Measurements from ENCODE around the gene ATF3.

DNA sequence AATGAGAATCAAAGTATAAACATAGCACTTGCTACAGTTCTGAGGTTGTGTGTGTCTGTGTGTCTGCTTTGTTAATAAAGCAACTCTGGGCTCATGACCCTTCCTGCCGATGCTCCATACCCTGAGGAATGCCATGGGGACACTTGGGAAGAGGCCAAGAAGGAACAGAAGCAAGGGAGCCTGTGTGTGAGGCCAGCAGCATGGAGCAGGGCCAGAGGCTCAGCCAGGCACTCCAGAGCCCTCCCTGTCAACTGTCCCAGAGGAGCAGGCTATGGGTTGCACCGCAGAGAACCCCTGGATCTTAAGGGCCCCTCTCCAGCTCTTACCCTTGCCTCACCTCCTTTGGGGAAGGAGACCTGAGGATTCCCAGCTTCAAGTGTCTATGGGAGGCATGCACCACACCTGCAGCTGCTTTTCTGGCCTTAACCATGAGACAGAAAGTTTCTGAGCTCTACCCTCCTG, 353.6 kb downstream of the HHAT start:
- PRO-cap = no peak

DNA sequence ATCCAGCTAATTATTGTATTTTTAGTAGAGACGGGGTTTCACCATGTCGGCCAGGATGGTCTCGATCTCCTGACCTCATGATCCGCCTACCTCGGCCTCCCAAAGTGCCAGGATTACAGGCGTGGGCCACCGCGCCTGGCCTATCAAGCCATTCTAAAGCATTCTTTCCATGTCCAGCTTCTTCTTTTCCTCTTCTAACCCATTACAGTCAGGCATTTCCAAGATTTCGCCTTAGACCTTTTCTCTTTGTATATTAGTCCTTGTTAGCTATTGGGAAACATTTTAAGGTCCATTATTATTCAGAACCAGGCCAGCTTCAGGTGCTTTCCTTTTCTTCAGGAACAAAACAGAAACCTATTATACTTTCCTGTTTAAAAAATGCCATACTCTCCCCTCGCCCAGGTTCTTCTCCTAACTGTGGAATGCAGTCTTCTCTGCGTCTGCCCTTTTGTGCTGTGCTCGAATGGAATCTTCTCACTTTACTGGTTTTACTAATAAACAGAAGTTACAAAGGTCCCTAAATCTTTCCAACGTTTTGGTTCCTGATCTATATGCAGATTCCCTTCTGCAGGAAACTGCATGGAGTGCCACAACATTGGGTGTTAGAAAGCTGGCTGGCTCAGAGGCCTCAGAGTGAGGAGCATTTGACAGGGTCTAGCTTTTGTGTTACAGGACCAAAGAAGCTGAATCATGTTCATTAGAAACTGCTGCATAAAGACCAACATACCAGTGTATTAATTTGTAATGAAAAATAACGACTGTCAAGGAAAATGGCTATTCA, 2.0 kb upstream of the RCOR3 start:
- PRO-cap = no peak

DNA sequence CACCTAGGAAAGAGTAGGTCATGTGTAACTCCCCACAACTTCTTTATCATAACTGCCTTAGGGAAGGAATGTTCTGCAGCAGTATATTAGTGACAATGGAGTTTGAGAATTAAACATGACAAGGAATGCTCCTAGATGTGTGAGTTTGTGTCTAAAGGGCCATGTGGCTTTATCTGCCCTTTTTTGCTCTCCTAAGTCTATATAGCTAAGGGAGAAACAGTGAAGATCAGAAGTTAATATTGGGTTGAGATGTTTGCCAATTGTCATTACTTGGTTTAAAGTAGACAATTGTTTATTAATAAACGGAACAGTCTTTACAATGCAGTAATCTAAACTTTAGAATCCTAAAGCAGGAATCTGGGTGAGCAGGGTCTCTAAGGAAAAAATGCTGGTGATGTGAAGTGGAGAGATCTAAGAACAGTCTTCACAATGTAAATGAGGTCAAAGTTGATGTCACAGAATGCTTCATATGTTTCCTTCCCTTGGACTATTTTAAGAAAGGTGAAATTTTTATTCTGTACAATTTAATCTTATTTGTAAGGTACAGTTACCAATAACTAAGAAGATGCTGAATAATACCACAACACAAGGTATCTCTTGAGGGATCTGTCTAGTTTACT, 9.0 kb upstream of the TRAF5 start:
- PRO-cap = no peak

DNA sequence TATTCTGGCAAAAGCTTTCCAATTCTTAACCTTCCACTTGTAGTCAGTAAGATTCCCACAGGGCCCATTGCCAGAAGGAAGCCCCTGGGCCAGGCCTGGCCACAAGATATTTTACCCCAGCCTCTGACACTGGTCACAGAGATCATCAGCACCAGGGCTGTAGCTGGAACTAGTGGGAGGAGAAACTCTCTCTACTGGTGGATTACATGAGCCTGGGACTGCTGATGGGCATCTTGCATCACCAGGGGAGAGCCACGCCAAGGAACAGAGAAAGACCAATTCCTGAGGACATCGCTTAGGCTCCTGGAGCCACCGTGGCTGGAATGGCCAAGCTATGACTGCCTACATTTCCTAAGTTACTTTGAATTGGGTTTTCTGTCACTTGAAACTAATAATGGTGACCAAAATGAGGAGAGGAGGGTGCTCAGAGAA, 26.7 kb upstream of the RD3 start:
- PRO-cap = no peak

GRCh38 chr1:211538416-211538789, 40.6 kb downstream of the SLC30A1 start:
- PRO-cap = no peak

GRCh38 chr1:211572046-211572850, 6.7 kb downstream of the SLC30A1 start:
- PRO-cap = no peak

DNA sequence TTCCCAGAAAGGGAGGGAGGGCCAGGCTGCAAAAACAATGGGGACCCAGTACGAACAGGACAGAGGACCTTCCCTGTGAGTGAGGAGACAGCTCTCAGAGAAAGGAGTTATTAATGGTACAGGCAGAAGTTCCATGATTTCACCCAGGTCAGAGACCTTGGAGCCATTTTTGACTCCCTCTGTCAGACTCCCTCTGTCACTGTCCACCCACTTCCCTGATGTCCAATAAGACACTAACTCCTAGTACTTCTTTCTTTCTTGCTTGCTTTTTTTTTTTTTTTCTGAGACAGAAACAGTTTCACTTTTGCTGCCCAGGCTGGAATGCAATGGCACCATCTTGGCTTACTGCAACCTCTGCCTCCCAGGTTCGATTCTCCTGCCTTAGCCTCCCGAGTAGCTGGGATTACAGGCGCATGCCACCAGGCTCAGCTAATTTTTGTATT, 28.5 kb upstream of the SLC30A1 start:
- PRO-cap = no peak

- PRO-cap = no peak
These were observed 42.2 kb downstream of the NEK2 start for GRCh38 chr1:211632814-211633935.

DNA sequence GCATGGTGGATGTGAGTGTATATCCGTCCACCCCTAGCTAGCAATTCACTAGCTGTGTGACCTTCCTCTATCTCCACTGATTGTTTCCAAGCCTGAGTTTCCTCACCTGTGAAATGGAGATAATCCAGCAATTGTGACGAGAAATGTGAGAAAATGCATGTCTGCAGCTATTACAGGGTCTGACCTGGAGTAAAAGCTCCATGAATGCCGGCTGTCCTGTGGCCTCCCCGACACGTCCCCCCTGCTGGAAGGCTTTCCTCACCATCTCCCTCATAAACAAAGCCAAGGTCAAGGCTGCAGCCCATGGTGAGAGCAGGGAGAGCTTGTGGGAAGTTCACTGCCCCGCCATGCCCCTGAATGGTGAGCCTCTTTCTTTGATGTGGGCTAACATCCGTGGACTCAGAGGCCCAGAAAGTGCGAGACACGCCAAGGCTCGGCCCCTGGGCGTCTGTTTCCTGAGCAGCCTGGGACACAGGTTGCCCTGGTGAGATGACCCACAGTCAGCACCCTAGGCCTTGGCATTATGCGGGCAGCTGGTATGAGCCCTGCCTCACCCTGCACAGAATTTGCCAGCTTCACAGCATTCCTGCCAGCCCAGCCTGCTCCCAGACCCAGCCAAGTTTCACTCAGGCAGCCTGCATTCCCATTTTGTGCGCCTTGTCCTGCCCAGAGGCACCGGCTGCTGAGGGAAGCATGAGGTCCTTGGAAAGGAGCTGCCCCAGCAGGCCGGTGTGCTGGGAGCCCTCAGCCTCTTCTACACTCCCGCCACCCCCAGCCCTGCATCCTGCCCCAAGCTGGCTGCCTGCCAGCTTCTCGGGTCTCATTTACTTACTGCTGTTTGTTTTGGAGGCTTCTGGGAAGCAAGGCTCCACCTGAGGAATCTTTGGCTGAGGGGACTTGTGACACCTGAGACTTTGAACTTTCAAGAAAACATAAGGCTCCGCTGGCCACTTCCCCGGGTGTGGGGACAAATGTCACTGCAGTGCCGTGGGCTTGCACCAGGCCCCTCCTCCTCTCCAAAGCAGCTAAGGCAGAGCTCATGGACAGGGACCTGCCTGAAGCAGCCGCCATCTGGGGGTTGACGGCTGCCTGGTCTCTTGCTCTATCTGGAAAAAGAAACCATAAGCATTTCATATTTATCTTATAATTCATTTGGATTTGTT, 31.9 kb downstream of the NEK2 start:
- PRO-cap = no peak

DNA sequence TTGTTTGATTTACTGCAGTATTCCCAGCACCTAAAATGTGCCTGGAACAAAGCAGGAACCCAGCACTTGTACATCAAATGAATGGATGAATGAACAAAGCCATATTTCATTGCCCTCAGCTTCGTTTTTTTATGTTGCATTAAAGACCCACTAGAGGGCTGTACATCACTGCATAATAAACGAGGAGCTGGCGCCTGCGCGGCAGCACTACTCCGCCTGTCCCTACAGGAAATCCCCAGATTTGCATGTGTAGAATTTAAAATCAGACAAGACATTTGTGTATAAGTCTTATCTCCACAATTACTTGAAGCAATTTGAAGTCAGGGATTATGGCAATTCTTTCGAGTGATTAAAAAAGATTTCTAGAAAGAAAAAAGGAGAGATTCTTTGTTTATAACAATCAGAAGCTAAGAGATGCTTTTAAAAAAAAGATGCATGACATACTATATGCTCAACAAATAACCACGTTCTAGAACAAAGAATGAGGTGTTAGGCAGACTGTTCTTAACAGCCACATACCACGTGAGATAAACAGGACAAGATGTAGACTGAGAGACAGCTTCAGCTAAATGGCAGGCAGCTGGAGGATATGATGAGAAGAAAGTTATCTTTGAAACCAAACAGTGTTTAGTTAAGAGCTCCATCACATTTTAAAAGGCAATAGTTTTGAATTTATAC, 5.5 kb upstream of the NEK2 start:
- PRO-cap = no peak

- PRO-cap = no peak
These were observed 47.9 kb upstream of the NEK2 start for GRCh38 chr1:211723294-211723700.

DNA sequence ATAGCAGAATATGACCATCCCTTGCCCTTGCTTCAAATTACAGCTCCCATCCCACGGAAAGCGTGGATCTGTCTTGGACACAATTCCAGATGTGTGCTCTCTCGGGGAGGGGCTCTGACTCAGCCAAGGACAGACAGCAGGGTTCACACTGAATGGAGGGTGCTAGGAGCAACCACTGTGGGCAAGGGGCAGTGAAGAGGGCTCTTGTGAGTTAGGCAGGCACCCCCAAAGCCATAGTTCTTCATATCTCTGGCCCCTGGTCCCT, 80.6 kb upstream of the LPGAT1 start:
- PRO-cap = no peak

DNA sequence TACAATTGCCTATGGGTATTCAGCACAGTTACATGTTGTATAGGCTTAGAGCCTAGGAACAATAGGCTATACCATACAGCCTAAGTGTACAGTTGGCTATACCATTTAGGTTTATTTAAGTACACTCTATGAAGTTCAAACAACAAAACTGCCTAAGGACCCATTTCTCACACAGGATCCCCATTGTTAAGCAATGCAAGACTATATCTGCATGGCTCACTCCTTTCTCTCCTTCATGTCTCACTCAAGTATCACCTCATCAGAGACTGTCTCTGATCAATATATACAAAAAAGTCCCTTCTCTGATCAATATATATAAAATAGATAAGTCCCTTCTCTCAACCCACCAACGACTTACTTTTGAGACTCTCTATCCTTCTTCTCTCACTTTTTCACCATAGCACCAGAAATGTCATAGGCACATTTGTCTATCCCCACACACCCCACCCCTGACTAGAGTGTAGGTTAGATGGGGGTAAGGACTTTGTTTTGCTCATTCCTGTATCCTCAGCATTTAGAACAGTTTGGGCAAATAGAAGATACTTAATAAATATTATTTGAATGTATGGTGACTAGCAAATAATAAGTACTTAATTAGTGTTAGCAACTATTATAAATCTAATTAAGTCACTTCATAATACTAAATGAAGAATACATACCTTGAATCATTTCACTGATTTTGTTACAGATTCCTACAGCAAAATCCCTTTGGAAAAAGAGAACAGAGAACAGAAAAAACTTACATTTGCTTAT, 24.5 kb downstream of the INTS7 start:
- PRO-cap = no peak

DNA sequence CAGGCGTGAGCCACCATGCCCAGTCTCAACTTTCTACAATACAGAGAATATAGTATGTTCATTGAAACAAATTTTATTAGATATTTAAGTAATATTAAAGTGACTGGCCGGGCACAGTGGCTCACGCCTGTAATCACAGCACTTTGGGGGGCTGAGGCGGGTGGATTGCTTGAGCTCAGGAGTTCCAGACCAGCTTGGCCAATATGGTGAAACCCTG, 51.5 kb downstream of the PACC1 start:
- PRO-cap = no peak

DNA sequence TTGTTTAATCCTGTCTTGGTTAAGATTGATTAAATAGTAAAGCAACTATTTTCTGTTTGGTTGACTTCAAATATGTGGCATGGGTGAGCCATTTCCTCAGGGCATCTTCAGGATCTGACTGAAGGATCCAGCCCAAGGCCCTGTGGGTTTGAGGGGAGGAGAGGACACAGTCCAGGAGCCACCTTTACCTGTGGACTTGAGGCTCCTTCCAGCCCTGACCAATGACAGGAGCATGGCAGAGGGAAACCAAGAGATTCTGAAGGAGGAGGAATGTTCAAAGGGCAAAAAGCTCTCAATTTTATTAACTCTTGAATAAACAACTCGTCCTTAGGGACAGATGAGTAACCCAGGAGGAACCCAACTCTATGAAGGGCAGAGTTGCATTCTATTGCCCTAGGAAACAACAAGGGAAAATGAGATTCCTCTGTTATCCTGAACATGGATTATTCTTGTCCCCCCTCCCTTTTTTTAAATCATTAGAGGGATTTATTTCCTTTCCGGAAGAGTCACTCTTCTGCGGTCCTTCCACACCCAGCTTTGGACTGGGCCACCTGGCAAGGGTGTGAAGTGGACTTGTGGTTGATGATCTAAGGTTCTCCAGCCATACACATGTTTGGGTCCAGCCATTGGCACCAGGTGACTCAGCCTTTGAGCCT, 49.7 kb downstream of the NENF start:
- PRO-cap = no peak

DNA sequence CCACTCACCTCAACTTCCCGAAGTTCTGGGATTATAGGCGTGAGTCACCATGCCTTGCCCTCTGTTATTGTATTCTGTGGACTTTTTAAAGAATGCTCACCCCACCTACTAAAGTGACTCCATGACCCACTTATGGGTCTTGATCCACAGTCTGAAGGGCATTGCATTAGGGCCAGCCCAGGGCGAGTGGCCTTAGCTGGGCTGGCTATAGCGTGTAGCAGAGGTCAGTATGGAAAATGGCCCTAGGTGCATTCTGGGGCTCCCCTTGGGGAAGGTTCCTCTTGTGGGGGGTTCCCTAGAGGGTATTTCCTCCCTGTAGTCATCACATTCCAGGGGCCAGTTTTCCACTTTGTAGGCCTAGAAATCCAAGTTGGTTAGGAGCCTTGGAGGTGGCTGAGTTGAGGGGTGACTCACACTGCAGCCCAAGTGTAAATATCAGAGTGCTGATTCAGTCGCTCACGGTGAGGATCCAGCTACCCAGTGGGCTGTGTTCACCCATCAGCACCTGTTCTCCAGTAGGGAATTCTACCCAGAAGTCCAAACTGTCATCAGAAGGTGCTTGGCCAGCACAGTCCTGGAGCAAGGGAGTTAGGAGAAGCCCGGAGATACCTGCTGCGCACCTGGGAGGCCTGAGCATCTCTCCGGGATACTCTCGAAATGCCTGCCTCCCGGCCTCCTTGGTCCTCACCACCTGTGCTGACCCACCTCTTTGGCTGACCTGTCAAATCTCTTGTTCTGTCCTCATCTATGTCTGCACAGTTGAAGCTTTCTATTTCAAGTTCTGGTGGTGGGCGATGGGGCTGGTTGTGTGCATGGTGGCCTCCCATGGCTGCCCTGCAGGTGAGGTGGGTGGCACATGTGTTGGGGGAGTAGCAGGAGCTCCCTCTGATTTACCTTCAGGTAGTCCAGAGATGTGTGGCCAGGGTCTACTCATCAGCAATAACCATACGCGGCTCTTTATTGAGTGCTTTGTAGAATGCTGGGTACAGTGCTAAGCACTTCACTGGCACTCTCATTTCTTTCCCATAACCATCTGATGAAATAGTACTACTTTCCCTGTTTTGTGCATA, 52.3 kb downstream of the NENF start:
- PRO-cap = no peak

DNA sequence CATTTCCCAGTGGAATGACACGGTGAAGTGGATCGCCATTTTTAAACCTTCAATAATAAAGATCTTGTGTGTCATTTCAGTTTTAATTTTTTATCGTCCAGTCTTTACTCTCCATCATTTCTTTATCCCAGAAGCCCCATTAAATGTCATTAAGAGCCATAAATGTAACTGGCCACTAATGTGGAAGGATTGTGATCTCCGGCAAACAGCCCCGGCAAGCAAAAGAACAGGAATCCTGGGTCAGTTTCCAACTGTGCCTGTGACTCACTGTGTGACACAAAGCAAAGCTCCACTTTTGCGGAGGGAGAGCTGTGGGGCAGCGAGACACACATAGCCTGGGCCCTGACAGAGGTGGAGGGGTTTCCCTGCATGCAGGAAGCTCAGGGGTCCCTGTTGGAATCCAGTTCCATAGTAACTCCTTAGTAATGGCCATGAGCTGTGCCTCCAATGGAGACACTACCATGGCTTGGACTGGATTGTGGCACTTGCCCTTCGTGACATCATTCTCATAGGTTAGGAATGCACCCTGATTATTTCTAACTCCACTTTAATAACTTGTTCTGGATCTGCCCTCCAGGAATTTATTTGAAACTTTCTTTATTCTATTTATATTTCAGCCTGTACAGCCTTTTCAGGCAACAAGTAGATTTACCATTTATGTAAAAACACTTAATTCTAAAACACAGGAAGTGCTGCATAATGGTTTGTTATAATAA, 47.1 kb upstream of the ATF3 start:
- PRO-cap = no peak

DNA sequence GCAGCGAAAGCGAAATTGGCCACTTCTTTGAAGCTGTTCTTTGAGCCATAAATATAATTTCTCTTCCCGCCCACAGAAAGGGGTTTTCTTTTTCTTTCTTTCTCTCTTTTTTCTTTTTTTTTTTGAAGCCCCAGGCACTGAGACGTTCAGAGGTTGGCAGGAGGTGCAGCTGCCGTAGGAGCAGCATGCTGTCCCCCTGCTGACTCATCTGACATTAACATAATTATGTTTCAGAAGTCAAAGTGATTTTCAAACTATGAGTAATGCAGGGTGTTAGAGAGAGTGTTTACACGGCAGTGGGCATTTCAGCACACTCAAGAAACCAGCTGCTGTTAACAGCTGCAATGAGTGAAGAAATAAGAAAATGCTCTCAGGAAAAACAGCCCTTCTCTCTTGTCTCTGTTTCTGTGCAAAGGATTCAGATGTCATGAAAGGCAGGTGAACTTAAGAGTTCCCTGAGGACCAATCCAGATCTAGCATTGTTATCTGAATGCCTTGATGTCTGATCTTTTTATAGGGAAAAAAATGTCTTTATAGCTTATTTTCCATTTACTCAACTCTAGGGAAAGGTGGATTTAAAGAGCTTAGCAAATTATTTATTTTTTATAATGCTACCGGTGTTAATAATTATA, 41.4 kb upstream of the ATF3 start:
- PRO-cap = no peak

GRCh38 chr1:212597396-212597902, 11.1 kb upstream of the ATF3 start:
- PRO-cap = no peak

DNA sequence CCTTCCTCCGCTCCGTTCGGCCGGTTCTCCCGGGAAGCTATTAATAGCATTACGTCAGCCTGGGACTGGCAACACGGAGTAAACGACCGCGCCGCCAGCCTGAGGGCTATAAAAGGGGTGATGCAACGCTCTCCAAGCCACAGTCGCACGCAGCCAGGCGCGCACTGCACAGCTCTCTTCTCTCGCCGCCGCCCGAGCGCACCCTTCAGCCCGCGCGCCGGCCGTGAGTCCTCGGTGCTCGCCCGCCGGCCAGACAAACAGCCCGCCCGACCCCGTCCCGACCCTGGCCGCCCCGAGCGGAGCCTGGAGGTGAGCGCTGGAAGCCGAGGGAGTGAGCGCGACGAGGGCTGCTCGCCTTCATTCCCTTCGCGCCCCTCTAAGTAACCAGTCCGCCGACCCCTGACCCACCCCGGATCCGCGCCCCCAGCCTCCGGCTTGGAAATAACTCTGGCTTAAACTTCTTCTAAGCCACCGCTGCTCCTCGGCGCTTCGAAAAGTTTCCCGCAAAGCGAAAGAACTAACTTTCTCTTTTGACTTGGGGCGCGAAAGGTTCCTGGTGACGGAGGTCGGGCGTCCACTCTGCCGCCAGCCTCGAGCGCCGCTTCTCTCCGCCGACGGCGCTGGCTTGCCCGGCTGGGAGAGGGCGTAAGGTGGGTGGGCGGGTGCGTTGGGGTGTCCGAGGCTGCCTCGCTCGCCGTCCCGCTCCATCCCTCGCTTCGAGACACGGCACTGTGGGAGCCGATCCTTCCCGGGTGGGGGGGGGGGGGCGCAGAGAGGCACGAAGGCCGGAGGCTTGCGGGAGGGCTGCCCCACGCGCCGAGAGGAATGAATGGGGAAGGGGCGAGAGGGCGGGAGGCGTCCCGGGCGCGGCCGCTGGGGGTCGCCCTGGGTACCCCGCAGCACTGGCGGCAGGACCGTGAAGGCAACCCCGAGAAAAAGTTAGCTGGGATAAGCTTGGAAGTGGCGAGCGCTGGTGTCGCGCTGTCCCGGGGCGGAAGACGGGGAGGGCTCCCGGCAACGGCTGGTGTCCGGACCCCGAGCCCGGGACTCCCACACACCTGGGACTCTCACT, at the start of gene ATF3:
Gene ATF3, plus strand, starts transcription at position 140 of the 1,072 bp plus-strand sequence.
- PRO-cap = bidirectional peak, plus-strand start at position 140 of the sequence, minus-strand start outside the sequence; bidirectional peak, plus-strand start at position 611 of the sequence, minus-strand start at position 610 of the sequence; bidirectional peak, plus-strand start at position 813 of the sequence, minus-strand start at position 827 of the sequence